Measurements from ENCODE around the gene PLIN3.

DNA sequence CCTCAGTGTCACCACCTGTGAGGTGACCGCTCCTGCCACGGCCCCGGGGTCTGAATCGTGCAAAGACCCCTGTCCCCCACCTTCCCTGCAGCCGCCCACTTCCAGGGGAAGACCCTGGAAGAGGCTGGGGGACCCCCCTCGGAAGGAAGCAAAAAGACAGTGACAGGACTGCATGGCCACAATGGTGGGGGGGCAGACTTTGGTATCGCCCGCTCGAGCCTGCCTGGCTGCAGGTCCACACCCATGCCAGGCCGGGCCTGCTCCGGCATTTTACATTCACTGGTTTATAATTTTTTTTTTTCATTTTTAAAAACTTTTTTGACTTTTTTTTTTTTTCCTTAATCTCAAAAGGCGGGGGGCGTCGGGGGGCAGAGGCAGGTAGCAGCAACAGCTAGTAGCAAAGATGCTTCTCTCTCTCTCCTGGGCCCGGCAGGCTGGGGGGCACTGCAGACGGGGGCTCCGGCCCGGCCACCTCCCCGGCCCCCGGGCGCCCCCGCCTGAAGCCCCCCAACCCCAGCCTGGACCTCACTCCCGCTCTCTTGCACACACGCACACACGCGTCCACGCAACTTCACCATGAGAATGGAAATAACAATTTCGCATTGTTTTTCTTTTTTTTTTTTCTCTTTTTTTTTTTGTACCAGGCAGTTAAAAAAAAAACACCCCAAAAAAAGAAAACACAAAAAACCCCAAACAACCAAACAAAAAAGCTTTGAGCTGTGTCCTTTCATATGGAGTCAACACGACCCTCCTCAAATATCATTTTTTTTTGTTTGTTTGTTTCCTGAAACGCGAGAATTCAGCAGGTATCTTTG lies 22.4 kb downstream of the ZBTB7A start:
- PRO-cap, result no peak

DNA sequence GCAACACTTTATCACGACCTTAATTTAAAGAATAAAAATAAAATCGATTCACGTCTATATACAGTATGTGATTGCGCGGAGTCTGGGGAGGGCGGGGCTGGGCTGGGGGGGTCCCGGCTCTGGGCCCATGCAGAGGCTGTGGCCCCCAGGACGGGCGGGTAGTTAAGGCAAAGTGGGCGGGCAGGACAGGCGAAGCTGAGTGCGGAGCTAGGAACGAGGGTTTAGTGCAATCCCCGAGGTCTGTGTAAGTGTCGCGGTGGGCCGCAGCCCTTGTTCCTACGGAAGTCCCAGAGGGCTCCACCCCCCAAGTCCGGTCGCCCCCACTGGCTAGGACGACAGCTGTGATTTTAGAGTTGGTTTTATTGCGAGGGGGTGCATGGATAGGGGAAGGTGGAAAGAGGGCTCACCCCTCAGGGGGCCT lies 21.8 kb downstream of the ZBTB7A start:
- PRO-cap, result no peak

DNA sequence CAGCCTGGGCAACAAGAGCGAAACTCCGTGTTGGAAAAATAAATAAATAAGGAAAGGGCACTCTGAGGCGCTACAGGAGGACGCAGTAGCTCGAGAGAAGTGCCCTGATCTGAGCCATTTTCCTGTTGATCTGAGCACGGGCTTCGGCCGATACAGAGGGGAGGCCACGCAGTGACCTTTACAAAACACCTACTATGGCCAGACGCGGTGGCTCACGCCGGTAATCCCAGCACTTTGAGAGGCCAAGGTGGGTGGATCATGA lies 9.5 kb downstream of the ZBTB7A start:
- PRO-cap, result no peak

GRCh38 chr19:4058647-4059323 lies 7.9 kb downstream of the ZBTB7A start:
- PRO-cap, result no peak

DNA sequence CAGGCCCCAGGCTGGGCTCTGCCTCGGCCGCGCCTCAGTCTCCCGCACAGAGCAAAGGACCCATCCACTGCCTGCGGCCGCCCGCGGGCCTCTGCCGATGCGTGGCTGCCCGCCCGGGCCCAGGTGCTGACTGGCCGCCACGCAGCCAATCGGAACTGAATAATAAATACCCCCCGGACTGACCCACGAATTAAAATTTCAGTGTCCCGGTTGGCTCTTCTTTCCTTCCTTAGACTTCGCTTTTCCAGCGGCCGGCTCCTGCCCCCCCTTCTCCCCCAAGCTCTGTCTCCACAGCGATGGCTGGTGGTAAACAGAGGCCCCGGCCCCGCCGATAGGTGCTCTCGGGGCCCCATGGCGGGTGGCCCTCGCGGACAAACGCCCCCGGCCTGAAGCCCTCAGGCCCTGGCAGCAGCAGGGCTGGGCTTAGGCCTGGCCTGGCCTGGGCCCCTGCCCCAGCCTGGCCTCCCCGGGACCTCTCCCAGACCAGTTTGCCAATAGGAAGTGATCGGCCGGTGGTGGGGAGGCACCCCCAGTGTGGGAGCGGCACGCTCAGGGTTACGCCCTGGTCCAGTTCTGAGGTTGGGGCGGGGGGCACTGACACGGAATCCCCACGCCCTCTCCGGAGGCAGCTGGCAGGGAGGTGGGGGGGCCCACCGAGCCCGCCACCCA lies 2.5 kb downstream of the ZBTB7A start:
- PRO-cap, result unidirectional peak, minus-strand start at position 93 of the sequence; bidirectional peak, plus-strand start at position 570 of the sequence, minus-strand start at position 490 of the sequence

DNA sequence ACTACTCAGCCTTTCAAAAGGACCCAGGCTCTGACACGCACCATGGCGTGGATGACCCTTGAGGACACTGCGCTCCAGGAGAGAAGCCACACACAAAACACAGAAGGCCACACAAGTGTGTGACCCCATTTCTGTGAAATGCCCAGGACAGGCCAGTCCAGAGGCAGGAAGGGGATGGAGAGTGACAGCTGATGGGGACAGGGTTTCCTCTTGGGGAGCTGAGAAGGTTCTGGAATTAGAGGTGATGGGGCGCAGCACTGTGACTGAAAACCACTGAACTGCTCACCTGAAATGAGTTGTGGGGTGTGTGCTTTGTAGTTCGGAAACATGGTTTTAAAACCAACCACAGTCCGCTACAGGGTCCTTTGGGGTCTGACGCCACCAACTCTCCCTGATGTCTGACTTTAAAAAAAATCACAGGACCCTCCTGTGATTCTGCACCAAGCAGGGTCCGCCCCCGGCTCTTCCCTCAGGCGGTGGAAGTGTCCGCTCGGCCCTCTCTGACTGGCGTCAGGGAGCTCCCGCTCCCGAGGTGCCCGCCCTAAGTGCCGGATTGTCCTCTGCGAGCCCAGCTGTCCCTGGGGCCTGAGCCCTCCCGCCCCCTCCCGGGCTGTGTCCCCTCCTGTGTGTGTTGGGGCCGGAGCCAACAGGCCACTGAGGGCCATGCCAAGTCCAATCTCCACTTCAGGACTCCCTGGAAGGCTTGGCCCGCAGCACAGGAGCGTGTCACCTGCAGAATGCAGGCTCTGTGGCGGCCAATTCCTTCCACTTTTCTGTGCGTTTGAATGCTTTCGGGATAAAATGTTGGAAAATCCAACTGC lies 25.6 kb downstream of the MAP2K2 start:
- PRO-cap, result no peak

DNA sequence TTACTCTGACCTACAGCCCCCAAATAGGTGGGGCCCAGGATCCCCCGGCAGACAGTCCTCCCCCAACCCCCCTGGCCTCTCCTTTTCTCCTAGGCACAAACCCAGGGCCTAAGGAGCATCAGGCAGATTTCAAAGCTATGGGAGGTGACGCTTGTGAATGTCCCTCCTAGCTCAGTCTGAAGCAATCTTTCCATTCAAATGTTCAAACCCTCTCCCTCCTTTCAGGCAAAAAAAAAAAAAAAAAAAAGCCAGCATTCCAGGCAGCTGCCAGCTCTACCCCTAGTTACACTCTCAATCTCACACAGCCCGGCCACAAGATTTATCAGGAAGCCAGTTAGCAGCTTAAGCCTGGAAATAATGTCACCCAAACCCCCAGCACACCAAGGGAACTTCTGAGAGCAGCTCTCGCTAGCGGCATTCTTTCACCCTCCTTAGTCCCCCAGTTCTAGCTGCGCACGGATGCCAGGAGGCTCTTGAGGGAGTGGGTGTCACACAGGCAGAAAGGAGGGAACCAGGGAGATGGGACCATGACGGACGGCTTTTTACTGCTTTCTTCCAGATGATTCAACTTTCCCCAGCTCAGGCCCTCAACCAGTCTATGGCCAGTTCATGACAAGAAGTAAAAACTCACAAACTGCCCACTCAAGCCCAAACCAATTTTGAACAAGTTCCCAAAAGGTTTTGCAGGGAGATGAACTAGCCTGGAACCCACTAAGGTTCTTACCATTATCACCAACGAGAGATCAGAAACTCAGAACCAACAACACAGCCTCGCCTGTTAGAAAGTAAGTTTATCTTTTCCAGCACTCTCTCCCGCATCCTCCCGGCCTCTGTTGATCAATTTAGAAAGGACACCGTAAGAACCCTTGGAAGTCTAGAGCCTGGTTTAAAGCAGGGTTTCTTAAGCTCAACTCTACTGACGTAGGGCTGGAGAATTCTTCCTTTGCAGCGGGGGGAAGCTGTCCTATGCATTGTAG lies 6.2 kb downstream of the SH3GL1 start:
- PRO-cap, result no peak

DNA sequence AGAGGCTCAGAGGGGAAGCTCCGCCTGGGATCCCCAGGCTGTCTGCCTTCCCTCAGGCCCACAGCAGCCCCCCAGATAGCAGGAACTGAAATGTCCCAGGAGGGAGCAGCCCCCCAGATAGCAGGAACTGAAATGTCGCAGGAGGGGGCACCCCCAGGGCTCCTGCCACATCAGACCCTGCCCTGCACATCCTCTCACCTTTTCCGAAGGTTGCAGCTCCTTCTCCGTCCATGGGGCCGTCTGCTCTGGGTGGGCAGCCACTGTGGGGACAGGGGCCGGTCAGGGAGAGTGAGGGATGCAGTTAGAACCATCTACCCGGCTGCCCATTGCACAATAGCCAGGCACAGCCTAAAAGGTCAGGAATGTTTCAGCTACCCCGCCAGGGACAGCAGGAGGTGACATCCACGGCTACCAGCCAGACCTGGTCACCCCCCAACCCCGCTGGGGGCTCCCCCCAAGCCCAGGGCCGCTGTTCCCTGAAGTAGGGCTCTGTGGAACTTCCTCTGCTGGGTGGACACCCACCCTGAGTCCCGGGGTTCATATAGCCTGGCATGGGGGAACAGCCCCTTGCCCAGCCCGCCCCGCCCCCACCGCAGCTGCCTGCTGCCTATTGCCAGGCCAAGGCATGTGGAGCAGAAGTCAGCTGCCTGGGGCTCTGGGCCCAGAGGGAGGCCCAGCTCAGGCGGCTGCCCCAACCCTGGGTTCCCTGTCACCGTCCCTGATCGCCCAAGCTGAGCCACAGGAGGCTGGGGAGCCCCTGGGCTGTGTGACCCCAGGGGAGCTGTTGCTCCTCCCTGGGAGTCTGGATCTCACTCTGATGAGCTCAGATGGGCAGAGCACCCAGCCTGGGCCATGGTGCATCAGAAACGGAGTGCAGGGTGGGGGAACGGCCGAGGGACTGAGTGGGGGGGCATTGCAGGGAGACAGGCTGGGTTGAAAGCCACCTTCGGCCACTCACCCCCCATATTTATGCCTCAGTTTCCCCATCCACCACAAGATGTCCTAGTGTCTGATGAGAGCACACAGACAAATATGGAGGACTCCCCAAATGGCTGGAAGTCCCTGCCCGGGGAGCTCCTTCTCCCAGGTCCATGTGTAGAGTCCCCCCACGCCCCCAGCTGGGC lies 1.5 kb downstream of the PLIN4 start:
- PRO-cap, result no peak

DNA sequence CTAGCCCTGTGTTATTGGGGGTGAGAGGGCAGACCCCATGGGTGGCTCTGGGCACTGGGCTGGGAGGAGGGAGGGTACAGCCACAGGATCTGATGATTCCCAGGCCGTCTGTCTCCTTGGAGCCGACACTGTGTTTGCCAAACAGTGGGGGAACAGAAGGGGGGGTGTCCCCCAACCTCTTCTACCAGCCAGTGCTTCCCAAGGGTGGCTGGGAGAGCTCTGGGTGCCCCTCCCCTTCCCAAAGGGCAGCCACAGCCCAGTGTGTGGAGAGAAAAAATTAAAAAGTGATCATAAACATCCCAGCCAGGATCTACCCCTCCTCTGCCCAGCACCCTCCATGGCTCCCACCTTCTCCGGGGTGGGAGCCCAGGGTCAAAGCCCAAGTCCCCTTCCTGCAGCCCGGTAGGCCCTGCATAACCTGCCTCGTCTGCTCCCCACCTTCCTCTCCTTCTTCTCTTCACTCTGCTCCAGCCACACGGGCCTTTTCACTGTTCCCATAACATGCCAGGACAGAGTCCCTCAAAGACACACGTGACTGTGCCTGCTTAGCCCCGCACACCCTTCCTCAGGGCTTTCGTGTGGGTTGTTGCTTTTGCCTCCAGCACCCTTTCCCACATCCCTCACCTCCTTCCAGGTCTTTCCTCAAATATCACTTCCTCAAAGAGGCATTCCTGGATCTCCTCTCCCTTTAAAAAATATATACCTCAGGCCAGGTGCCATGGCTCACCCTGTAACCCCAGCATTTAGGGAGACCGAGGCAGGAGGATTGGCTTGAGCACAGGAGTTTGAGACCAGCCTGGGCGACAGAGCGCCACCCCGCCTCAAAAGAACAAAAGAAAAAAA lies 1.5 kb upstream of the PLIN4 start:
- PRO-cap, result no peak

DNA sequence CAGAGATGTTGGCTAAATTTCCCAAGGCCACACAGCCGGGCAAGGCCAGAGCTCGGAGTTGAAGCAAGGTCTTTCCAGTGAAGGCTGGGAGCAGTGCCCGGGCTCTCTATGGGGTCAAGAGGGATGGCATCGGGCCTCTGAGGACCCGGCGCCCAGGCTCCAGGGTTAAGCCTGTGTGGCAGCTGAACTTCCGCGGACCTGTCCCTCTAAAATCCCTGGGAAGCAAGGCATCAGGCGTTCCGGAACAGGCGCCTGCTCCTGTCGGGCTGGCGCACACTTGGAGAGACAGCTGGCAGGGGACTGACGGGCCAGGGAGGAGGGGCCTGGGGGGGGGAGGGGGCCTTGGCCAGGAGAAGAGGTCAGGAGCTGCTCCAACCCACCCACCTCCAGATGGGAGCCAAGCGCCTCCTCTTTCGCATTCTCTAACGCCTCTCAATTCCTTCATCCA lies 36.7 kb upstream of the SEMA6B start:
- PRO-cap, result no peak

- PRO-cap, result no peak
Measured at GRCh38 chr19:4653873-4654278, 14.6 kb downstream of the TNFAIP8L1 start.

- PRO-cap, result no peak
Measured at GRCh38 chr19:4768832-4769423, 22.6 kb upstream of the FEM1A start.

- PRO-cap, result bidirectional peak, plus-strand start at chr19:4867846, minus-strand start at chr19:4867667
Measured at GRCh38 chr19:4867563-4868471, at the start of gene PLIN3. Gene PLIN3, minus strand, starts transcription at chr19:4867667.

- PRO-cap, result no peak
Measured at GRCh38 chr19:4877756-4878860, 10.6 kb upstream of the PLIN3 start.

DNA sequence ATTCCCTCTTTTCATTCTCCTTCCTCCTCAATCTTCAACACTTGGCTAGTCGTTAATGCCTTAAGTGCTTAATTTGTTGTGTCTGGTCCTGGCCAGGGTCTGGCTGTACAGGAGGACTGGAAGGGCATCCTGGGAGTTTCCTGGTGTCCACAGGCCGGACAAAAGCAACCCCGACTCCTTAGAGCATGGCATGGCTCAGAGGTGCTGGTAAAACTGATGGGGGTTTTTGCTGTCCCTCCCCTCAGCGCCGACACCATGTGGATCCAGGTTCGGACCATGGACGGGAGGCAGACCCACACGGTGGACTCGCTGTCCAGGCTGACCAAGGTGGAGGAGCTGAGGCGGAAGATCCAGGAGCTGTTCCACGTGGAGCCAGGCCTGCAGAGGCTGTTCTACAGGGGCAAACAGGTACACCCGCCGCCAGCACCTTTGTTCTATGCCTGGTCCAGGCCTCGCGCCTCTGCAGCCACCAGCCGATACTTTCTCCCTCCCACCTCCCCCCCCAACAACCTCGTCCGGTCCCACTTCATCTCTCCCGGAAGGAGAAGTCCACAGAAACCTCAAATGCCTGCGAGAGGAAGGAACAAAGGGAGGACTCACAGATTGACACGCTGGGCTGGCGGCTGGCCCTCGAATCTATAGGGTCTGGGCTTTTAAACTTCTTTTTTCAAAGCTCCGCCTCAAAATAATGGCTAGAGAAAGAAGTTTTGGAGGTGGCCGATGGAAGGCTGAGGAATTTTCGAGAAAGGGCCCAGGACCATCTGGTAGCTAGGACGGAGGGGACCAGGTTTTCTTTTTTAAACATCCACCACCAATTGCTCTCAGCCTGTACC lies 1.5 kb downstream of the UHRF1 start:
- PRO-cap, result bidirectional peak, plus-strand start at position 591 of the sequence, minus-strand start at position 497 of the sequence

DNA sequence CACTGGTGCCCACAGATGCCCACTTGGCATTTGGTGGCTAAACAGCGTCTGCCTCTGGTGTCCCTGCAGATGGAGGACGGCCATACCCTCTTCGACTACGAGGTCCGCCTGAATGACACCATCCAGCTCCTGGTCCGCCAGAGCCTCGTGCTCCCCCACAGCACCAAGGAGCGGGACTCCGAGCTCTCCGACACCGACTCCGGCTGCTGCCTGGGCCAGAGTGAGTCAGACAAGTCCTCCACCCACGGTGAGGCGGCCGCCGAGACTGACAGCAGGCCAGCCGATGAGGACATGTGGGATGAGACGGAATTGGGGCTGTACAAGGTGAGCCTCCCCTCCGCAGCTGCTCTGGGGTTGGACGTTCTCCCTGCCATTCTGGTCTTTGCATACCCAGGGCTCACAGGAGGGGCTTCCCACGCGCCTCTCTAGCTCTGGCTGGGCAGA lies 19.9 kb downstream of the UHRF1 start:
- PRO-cap, result no peak

DNA sequence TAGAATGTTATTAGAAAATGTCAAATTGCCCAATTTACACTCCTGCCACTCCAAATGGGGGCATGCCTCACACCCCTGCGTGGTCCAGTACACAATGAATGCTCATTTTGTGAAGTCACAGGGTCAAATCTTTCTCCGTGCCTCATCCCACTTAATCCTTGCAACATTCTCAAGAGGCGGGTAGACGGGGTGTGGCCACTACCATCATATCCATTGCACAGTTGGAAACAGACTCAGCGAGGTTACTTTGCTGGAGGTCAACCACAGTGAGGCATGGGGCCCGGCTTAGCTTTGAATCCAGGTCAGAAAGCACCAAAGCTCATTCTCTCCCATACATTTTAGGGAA lies 925 bp upstream of the KDM4B start:
- PRO-cap, result no peak

DNA sequence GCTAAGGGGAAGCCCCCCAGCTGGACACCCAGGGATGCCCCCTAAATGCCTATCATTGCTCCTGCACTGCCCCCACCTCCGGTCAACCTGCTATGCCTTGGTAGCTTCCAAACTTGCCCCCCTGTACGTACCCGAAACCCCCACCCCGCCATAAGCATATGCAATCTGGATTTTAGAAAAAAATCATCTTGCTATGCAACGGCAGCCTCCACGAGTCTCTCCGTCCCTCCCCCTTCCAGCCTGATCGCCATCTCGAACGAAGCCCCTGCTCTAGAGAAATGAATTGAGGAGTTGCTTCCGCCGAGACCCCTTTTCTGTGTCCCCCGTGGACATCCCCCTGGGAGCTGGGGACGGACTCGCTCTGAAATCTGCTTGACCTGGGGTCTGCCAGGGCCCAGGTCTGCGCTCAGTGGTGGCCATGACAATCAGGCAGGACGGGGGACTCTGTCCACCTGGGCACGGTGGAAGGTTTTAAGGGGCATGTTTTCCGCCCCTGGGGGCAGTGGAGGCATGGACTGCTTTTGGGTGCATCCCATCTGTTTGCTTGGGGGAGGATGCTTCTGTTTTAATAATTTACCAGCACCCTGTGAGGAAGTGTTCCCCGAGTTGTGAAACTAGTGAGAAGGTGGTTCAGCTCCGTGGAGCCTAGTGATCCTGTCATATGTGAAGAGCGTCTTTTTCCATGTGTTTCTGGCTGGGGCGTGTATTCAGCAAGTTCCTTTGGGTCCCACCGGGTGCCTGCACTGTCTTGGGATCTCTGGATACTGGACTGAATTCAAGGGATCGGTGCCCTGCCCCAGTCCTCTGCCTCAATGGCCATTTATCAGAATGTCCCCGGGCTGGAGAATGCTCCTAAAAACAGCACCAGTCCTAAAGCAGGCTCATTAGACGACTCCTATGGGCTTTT lies 1.1 kb downstream of the KDM4B start:
- PRO-cap, result no peak

- PRO-cap, result unidirectional peak, minus-strand start at chr19:4976516
Measured at GRCh38 chr19:4976182-4976992, 7.5 kb downstream of the KDM4B start.

GRCh38 chr19:4976993-4977745 lies 8.3 kb downstream of the KDM4B start:
- PRO-cap, result no peak